Body of pancreas (tissue), 2 donors: ENCODE measurements around a stretch of chr3.

DNA sequence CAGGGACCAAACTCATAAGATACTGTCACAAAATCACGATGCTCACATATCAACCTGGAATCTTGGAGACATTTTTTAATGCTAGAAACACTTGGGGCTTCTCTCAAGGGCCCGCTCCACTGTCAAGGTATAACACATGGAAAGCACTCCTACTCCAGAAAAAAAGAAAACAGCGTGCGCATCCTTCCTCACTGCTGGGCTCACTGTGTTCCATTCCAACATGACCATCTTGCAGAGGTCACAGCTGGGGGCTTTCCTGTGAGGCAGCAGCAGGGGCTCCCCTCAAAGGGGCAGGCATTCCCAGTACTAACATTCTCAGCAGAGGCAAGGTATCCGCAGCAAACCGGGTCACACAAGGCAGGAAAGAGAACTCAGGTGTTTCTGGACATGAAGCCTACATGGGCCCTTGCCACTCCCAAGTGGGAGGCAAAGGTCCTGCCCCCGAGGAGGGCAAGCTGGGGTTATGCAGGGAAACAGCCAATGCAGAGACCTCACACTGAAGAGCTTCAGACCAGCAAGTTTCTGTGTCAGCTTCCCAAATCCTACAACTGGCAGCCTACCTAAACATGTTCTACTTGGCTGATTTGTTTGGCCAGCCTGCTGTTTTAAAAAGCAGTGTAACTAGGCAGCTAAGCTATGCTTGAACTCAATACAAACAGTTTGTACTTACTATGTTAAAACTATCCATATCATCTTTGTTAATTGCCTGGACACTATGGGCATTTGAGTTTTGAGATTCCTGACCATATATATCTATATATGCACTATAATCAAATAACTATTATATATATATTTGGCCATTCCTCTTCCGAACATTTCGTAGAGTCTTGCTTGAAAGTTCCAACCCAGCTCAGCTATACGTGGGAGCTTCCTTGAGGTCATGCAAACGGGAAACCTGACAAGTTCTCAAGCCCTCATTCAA is 6.3 kb downstream of the BDH1 start:
- PRO-cap, result no peak
- RAMPAGE, long total RNA, 2 experiments, result no peak in any of the 2 experiments

DNA sequence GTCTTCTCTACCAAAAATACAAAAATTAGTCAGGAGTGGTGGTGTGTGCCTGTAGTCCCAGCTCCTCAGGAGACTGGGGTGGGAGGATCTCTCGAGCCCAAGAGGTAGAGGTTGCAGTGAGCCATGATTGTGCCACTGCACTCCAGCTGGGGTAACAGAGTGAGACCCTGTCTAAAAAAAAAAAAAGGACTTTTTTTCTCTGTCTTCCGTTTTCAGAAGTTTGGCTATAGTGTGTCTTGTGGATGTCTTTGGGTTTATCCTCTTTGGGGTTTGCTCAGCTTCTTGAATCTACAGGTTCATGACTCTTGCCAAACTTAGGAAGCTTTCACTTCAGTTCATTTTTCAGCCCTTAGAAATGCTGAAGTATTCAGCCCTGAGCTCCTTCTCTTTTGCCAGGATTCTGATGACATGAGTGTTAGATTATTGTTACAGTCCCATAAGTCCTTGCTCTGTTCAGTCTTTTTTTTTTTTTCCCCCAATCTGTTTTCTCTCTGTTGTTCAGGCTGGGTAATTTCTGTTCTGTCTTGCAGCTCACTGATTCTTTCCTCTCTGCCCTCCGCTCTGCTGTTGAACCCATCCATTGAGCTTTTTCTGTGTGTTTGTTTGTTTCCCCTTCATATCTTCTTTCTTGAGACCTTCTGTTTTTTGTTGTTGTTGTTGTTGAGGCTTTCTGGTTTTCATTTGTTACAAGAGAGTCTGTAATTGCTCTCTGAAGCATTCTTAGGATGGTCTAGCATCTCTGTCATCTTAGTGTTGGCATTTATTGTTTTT is 18.3 kb downstream of the LRCH3 start:
- PRO-cap, result no peak
- RAMPAGE, long total RNA, 2 experiments, result no peak in any of the 2 experiments

GRCh38 chr3:197847790-197848205 is 56.7 kb downstream of the LRCH3 start:
- PRO-cap, result no peak
- RAMPAGE, long total RNA, 2 experiments, result no peak in any of the 2 experiments